Islet of Langerhans (tissue), 1 donor: Measurements from ENCODE around the gene FOXL3.

DNA sequence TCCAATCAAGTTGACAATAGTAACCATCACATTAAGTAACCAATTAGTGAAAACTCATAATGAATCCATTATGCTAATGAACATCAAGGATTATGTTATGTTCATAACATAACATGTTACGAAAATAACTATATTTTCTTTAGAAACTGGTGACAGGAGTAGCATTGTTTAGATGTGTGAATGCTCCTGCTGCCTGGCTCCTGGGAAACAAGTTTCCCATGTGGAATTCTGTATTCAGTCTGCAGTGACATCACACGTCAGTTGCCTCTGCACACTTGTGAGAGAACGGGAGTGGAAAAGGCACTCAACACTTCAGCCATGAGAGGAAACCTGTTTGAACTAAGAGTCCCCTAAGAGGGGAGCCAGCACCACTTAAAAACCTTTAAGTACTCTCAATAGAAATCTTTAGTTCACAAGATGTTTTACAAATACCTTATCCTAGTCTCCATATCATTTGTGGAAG is 140.3 kb upstream of the FAM20C start:
- RRBS: no CpG with 5 or more reads among the region's 3 CpGs

DNA sequence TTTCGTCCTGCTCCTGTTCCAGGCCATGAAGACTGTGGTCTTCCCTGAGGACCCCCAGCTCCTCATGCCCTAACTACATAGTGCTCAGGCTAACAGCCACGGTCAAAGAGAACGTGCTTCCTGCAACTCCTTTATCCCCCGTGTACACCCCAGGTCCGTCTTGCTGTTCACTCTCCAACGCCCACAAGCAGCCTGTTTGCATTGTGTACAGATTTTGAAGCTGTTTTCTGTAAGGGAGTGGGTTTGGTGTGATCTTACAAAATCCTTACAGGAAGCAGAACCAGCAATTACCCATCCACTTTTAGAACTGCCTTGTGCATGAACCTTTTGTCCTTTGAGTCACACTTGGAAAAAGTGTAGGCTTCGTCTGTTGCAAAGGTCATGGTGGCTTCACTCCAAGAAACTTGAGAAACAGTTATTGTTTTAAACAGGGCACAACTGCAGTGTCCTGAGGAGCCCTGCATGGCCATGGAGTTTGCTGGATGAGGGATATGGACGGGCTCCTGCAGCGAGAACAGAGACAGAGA is 76.9 kb upstream of the FAM20C start:
- RRBS: no CpG with 5 or more reads among the region's 9 CpGs

- RRBS: no CpG with 5 or more reads among the region's 11 CpGs
Observed at GRCh38 chr7:142135-142632, 50.2 kb upstream of the FAM20C start.

GRCh38 chr7:164699-165298 is 27.6 kb upstream of the FAM20C start:
- RRBS: 66% methylated on average over 2 of the region's 13 CpGs

GRCh38 chr7:289786-290187 is at the start of gene FOXL3:
FOXL3 (plus strand) TSS chr7:290170.
- RRBS: 7% methylated on average over 19 of the region's 47 CpGs

GRCh38 chr7:290859-291526 is 1.0 kb downstream of the FOXL3 start:
- RRBS: no CpG with 5 or more reads among the region's 78 CpGs

GRCh38 chr7:318291-319522 is 28.7 kb downstream of the FOXL3 start:
- RRBS: no CpG with 5 or more reads among the region's 30 CpGs

DNA sequence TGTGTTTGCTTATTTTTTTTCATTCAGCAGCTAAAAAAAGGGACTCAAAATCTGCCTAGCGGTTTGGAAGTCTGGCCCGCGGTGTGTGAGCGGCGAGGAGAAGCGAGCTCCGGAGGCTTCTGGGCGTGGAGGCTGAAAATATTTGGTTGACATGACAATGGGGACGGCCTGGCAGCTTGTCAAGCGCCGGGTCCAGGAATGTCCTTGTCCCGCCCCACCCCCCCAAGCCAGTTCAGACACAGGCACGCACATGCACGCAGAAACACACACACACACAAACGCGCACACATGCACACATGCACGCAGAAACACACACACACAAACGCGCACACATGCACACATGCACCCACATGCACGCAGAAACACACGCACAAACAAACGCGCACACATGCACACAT is 43.5 kb downstream of the FOXL3 start:
- RRBS: 24% methylated on average over 5 of the region's 23 CpGs

DNA sequence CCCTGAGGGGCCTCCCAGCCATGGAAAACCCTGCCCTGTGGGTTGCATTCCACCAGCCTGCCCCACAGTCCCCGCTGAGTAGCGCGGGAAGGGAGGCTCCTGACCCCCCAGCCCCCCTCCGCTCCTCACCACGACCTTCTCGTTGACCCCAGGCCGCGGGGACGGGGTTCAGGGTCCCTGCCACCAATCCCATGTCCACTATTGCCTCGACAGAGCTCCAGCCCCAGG is 57.7 kb downstream of the FOXL3 start:
- RRBS: no CpG with 5 or more reads among the region's 10 CpGs

DNA sequence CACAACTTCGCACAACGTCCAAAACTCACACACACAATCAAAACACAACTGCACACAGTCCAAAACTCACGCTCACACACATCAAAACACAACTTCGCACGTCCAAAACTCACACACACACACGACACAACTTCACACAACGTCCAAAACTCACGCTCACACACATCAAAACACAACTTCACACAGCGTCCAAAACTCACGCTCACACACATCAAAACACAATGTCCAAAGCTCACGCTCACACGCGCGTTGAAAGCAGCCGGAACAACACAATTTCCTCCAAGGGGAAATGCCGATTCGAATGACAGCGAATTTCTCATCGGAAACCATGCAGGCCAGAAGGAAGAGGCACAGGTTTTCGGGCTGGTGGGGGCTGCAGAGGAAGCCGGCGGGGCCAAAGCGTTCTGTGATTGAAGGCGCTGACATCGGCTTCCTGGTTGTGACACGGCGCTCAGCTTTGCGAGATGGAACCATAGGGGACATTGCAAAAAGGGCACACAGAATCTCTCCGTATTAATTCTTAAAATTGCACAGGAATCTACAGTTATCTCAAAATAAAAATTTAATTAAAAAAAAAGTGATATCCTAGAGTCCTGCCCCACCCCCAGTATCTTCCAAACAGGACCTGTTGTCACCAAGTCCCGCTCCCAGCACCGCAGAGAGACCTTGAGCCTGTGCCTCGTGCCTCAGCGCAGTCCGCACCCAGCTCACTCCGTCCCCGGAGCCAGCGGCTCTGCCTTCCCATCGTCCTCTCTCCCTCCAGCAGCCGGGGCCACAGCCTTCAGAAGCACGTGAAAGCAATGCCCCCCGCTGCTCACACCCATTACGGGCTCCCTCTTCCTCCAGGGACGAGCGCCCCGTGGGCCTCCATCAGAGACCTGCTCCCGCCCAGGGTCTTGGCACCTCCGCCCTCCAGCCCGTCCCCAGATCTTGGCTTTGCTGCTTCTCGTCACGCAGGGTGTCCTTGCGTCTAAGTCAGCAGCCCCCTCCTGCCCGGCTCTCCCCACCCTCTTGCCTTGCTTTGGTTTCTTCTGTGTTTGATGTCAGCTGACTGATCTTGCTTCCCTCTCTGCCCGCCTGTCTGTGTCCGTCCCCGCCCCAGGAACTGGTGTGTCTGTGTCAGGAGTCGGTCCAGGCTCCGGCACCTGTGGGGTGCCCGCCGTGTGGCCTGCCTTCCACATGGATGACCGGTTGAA is 61.5 kb downstream of the FOXL3 start:
- RRBS: 85% methylated on average over 8 of the region's 60 CpGs

DNA sequence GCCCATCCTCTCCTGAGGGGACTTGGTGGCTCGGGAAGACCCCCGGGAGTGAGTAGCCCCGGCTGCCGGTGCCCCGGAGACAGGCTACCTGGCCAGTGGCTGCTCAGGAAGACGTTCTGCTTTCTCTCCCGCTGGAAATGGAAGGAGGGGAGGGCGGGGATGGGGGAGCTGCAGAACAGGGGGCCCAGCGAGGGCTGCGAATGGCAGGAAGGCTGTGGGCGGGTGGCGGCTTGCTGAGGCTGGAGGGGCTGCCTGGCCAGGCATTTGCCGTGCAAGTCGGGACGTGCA is 86.1 kb downstream of the FOXL3 start:
- RRBS: no CpG with 5 or more reads among the region's 15 CpGs

DNA sequence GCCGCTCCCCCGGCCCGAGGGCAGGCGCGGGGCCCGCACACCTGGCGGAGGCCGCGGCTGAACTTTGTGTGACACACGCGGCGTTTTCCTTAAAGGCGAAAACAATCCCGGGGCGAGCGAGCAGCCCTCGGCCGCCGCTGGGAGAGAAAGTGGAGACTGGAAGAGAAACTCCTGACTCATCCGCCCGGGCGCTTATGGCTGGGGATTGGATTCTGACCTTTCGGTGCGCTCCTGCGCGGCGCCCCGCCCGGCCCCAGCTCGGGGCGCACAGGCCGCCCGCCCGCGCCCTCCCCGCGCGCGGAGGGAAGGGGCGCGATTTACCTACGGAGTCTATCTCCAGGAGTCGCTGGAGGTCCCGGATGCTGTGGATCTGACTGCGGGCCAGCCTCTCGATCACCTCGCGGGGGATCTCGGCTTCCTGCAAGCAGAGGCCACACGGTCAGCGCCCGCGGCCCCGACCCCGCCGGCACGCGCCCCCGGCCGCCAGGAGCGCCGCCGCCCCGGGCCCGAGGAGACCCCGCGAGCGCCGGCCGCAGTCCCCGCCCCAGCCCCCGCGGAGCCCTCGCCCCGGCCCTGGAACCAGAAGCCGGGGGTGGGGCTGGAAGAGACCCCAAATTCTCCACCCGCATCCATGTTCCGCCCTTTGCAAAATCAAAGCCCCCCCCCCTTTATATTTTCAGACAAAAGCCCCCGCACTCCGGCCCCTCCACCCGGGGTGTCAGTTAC is 2.4 kb downstream of the PDGFA start:
- RRBS: 4% methylated on average over 44 of the region's 81 CpGs

- RRBS: 93% methylated on average over 7 of the region's 17 CpGs
Observed at GRCh38 chr7:585351-585749, 65.7 kb upstream of the PDGFA start.

- RRBS: 87% methylated on average over 14 of the region's 36 CpGs
Observed at GRCh38 chr7:665547-666439, 60.7 kb upstream of the DNAAF5 start.

DNA sequence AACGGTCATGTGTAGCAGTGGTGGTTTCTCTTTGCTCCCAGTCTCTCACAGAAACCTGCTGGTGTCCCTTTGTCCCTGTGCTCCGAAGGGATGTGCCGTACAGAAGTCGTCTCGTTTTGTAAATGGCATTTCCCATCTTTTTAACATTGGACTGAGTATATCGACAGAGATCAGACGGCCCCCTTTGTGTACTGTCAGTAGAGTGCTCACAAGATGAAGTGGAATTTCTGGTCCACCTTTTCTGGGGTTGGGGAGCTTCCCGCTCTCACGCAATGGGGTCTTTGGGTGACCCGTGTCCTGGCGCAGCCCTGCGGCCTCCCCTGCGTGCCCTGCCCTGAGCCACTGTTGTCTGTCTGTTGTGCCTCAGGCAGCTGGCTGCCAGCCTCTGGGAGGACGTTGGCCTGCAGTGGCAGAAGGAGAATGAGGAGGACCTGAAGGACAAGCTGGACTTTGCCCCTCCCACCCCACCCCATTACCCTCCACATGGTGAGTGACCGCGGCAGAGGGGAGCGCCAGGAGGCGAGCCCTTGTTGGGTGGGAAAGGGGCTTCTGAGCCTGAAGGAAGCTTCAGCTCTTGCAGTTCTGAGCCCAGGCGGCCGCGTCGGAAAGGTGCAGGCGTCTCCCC is 14.0 kb upstream of the PRKAR1B start:
- RRBS: no CpG with 5 or more reads among the region's 23 CpGs

DNA sequence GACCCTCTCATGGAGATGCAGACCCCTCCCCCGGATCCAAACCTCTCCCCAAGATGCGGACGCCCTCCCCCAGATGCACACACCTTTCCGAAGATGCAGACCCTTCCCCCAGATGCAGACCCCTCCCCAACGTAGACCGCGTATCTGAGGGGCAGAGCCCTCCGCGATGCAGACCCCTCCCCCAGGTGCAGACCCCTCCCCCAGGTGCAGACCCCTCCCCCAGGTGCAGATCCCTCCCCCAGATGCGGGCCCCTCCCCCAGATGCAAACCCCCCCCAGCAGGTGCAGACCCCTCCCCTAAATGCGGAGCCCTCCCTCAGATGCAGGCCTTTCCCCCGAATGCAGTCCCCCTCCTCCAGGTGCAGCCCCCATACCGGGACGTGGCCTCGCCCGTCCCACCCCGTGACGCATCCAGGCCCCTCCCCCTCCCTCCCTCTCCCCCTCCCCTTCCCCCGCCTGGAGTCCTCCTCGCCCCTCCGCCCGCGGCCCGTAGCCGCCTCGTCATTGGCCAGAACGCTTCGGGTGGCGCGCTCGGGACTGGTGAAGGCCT is 16.2 kb upstream of the SUN1 start:
- RRBS: 11% methylated on average over 1 of the region's 31 CpGs

- RRBS: no CpG with 5 or more reads among the region's 11 CpGs
Observed at GRCh38 chr7:828977-829492, 3.2 kb upstream of the SUN1 start.

- RRBS: no CpG with 5 or more reads among the region's 26 CpGs
Observed at GRCh38 chr7:890170-890727, 13.9 kb downstream of the GET4 start.

- RRBS: no CpG with 5 or more reads among the region's 54 CpGs
Observed at GRCh38 chr7:895079-895926, 18.9 kb downstream of the GET4 start.

GRCh38 chr7:898336-899234 is 22.2 kb downstream of the GET4 start:
- RRBS: no CpG with 5 or more reads among the region's 50 CpGs